Hematopoietic multipotent progenitor cell (in vitro differentiated cells): ENCODE data around the genes CYP4F3 and OR10H3.

- CAGE, long polyA plus RNA, result no peak
Measured at GRCh38 chr19:15165189-15165573, 35.6 kb downstream of the NOTCH3 start.

DNA sequence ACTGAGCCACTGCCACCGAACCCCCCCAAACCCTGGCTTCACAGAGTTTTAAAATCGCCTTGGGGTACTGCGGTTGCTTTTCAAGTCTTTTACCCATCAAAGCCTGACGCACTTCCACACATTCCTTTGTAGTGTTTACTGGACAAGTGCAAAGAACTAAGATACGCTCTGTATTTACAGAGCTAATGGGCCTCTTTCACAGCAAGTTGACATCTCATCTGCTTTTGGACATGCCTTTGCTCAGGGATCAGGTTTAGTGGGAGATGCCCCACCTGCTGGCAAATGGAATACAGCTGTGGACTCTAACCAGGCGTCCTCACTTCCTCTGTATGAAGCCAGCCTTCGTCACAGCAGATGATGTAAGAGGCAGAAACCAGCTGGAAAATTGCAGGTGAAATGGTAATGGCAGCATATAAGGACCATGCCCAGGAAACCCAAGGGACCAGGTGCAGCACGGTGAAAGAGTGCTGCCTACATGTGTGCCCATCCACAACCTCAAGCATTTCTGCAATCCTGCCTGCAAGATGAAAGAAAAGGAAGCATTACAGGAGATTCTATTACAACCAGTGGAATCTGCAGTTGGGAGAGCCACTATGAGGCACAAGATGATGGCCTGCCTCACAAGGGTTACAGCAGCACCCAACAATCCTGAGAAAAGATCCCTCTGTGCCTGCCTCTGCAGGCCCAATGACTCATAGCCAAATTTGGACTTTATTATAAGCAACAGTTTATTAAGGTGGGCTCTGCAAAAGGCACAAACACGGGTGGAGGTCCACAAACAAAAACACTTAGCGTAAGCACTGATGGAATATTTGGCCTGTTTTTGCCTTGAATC, 34.7 kb downstream of the BRD4 start:
- CAGE, long polyA plus RNA, result no peak

DNA sequence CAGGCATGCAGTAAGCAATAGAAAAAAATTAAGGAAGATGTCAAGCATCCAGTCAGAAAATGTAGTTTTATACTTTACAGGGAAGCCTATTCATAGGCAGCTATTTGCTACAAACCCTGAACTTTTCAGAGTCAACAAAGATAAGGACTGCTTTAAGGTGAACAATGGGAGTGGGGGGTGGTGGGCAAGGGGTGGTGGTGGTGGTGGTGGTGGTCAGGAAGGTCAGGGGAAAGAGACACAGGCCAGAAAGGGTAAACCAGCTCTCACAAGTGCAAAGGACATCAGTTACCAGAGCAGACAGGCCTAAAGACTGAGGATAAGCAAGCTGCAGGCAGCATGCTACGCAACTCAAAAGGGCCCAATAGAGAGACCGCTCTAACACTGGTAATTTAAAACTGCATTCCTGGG, 14.9 kb downstream of the BRD4 start:
- CAGE, long polyA plus RNA, result no peak

DNA sequence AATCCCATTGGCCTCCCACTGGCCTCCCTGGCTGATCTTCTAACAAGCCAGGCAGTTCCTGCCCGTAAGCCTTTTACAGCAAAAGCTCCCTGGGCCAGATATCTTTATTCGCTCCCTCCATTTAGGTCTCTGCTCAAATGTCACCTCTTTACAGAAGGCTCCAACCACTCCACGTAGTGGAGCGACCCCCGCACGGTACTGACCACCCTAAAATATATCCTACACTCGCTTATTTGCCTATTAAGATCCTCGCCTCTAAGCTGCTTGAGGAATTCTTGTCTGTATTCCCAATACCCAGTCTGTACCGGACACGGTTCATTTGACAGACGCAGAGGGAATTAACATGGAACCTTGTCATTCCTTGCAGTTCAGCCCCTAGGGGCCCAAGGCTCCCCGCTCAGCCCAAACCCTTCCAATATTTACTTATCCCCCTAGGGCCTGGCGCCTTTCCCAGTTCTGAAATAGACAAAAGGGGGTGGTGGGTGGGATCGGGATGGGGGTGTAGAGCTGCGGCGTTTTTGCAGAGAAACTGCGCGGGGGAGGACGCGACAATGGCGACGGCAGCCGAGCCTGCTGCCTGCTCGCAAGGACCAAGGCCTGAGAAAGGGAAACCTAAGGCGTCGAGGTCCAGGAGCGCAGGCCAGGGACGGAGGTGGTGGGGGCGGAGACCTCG, 682 bp downstream of the AKAP8L start:
- CAGE, long polyA plus RNA, result no peak

DNA sequence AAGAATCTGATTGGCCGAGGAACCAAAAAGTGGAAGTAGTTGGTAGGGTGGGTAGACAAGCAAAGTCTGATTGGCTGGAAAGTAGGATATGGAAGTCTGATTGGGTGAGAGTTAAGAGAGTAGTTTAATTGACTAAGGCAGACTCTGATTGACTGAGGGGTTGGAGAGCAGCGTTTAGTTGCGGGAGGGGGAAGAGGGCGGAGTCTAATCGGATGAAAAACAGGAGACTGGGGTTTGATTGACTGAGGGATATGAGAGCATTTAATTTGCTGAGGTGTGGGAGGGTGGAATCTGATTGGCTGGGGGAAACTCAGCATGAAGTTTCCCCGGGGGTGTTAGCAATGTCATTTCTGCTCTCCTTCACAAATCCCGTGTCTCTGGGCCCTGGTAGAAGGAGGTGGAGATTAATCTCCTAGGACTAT, 9.3 kb upstream of the CYP4F22 start:
- CAGE, long polyA plus RNA, result no peak

DNA sequence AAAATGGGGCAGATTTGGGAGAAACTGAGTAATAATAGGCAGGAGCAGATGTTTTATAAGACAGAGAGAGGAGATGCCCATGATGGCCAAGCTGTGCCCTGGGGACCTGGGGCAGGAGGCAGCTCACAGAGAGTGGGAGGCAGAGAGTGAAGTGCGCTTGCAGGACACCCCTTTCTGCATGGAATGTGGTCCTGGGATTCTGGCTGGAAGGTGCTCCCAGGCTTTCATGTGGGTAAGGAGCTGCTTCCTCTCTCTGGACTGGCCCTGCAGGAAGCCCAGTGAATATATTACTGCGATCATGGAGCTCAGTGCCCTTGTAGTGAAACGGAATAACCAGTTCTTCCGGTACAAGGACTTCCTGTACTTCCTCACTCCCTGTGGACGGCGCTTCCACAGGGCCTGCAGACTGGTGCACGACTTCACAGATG, 7.8 kb downstream of the CYP4F8 start:
- CAGE, long polyA plus RNA, result no peak

DNA sequence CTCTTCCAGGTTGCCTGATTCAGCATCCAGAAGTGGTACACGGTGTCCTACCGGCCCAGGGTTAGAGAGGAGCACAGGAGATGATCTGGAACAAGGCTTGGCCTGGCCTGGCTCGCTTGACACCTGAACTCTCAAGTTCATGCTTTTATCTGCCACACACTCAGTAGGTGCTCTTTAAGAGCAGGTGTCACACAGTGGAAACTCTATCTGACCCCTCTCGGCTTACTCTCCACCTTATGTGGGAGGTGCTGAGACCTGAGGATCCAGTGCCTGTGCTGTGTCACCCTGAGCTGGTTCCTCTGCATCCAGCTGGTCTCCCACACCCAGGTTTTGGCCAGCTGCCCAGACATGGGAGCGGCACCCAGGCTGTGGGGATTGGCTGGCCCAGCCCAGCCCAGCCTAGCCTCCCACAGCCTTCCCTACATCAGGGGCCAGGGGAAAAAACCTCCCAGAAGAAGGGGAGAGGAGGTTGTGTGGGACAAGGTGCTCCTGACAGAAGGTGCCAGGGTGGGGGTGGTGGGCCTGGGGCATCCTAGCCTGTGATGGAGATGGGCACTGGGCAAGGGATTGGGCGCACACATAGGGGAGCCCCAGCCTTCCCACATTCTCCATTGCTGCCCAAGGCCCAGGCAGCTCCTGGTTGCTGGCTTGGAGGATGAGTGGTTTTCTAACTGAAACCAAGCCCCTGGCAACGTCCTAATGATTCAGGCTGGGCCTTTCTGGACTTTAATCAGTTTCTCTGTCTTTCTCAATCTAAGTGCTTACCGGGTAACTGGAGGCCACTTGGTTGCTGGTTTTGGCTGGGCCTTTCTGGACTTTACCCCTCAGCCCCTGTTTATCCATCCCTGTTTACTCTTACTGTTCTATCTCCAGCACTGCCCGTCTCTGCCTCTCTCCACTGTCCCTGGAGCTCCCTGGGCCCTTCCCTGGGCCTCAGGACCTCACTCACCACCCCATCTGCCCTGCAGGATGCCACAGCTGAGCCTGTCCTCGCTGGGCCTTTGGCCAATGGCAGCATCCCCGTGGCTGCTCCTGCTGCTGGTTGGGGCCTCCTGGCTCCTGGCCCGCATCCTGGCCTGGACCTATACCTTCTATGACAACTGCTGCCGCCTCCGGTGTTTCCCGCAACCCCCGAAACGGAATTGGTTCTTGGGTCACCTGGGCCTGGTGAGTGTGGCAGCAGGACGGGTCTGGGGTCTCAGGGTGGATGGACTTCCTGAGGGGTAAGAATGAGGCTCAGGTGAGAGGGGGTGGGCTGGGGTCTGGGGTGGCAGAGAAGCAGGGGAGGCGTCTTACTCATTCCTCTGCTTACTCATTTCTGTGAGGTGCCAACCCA, at the start of gene CYP4F3:
CYP4F3 (plus strand) TSS at position 451 of the 1,336 bp plus-strand sequence.
- CAGE, long polyA plus RNA, result no peak

DNA sequence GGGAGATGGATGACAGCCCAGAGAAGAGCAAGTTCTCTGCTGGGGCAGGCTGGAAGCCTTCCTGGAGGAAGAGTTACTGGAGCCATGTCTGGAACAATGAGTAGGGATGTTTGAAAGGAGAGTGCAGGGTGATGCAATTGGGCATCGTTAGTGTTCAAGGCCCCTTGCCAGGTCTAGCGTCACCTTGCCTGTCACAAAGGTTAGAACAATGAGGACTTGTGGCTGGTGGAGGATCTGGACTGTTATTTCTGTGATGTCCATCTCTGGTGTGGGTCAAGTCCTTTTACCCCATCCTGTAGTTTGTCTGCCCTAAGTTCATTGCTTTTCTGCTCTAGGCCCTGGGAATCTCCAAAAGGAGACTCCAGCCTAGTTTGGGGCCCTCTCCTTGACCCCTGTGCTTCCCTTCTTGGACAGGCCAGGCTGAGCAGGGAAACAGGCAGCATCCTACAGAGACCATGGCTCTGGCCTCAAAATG, 3.7 kb downstream of the CYP4F3 start:
- CAGE, long polyA plus RNA, result no peak

- CAGE, long polyA plus RNA, result no peak
Measured at GRCh38 chr19:15646509-15647513, 6.1 kb downstream of the CYP4F3 start.

GRCh38 chr19:15737650-15738099, at the start of gene OR10H3:
OR10H3 (plus strand) TSS chr19:15737985.
- CAGE, long polyA plus RNA, result no peak

- CAGE, long polyA plus RNA, result no peak
Measured at GRCh38 chr19:15956057-15956572, 7.3 kb downstream of the OR10H4 start.

DNA sequence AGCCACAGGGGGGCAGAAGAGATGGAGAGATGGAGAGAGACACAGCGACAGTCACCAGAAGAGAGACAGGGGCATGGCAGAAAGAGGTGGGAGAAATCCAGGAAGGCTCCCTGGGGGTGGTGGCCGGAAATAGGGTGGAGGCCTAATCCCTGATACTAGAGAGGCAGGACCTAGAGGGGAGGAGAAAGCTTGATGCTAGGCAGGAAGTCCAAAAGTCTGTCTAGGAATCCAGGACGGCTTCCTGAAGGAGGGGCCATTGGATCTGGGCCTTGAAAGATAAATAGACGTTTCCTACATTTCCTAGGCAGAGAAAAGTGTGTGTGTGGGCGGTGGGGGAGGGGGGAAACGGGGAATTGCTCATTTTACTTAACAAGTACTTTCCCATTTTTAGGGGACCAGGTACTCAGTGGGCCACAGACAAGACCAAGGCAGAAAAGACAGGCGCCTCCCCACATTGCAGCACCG, 9.5 kb upstream of the TPM4 start:
- CAGE, long polyA plus RNA, result no peak

- CAGE, long polyA plus RNA, result no peak
Measured at GRCh38 chr19:16091210-16091670, 14.9 kb downstream of the TPM4 start.

DNA sequence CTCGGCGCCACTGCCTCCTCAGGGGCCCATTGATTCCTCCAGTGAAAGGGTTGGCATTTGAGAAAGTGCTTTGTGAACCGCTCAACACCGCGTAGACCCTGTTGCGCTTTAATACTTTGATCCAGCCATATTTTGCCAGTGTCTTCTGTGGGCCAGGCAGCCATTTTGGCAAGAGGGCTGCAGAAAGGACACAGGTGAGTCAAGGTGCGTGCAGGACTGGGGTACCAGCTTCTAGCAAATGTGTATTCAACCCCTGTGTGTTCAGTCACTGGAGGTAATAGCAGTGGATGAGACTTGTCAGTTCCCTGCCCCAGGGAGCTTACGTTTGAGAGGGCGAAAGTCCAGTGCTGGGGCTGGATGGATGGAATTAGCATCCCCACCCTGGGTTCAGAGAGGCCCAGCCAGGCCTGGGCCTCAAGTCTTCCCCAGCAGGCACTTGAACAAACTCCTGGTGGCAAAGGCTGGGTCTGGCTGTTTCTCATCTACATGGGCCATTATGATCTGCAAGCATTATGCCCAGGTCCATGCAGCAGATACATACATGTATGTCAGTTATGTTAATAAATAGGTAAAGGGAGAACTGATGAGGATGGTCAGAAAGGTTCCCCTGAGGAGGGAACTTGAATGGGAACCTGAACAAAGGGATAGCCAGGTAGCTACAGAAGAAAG, 3.9 kb downstream of the RAB8A start:
- CAGE, long polyA plus RNA, result no peak

DNA sequence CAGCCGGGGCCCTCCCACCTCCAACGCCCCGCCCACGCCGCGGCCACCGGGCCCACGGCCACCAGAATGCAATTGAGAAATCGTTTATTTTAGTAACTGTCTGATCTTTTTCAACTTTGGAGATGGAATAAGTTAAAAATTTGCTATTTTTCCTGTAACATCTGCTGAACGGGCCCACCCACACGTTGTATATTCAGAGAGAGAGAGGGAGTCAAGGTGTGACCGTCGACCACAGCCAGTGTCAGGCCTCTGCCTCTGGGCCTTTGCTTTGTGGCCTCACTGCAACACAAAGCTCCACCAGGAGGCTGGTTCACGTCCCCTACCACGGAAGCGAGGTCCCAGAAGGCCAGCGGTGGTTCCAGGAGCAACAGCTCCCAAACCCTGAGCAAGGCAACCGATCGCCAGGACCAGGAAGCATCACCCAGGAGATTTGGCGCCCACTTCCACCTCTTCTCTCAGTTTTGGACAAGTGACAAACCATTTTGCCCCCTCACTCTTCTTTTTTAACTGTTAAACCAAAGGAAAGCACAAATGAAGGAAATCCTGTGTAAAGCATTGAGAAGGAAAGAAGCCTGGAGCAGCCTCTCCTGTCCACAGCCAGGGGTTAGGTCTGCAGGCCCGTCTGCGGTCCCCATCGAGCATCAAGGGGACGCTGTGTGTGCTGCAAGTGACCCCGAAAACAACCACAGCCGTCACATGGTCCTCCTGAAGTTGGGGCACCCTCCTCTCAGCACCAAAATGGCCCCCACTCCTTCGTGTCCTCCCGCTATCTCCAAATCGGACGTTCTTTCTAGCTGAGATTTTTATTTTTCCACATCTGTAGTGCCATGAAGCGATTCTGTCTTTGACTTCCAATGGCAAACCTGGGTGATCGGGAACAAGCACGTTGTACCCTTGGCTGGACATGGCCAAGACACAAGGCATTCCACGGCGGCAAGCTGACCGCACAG, 10.8 kb upstream of the HSH2D start:
- CAGE, long polyA plus RNA, result start-site peak on the plus strand centred at position 706 of the sequence, 403 bp wide, 396 reads

DNA sequence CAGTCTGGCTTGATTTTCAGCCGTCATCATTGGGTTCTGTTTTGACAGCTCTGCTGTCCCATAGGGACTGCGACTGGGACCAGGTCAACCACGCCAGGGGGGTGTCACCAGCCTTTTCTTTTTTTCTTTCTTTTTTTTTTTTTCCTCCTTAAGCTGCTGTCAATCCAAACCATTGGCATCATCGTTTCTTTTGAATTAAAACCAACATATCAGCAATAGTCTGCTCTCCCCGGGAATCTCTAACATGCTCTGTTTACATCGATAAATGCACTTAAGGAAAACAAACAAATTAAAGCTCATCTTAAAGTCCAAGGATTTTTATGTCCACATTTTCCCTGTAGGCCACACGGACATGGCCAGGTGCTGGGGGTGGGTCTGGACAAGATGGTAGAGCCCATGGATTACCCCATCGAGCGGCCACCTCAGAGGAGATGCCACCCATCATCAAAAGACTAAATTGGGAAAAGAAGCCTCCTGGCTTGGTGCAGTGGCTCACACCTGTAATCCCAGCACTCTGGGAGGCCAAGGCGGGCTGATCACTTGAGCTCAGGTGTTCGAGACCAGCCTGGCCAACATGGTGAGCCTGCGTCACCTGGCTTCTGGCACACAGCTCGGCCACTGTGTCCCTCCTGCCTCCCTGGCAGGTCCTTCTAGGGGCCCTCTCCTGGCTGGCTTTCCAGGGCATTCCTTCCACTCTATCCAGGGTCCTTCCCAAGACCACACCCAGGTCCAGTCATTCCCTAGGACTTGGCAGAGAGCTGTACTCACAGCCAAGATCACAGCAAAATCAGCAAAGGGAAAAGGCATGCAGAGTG, 10.0 kb upstream of the HSH2D start:
- CAGE, long polyA plus RNA, result no peak

GRCh38 chr19:16288393-16288897, 36.2 kb upstream of the KLF2 start:
- CAGE, long polyA plus RNA, result no peak

DNA sequence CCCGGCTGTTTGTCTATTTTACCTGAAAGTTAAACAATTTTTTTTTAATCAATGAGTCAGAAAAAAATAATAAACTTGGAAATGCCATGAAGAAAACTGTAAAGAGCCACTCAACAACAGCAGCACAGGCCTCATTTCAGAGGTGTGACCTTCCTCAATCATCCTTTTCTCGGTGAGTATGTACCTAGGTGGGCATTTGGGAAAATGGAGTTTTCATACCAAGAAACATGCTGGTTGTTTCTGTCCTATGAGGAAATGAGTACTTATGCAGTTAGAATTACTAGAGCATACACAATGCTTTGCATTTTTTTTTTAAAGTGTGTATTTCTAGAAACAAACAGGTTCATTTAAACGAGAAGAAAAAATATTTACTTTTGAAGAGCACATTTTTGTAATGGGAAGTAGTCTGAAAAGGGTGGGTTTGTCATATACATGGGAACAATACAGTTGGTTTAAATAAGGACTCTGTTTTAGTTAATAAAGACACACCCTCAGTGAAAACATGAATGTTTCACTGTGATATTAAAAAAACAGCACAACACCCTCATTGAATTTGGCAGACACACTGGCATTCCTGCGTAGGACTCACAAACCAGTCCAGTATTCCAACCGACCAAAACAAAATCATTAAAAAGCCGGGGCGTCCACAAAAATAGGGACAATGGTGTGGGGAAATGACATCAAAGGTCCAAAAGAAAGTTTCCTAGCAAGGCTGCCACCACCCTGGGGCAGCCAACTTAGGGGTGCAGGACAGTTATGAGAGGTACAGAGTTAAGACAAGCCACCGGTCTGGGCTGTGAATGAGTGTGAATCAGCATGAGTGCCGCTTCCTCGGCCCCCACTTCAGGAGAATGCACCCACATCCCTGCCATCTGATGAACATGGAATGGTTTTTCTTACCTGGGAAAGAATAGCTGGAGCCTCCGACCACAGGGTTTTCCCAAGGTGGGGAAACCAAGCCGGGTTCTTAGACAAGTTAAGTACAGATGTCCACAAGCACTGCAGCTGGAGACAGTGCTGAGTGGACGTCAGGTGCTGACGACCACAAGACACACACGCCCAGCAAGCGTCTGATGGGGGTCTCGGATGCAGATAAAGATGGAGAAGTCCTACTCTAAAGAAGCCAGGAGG, 73.1 kb downstream of the KLF2 start:
- CAGE, long polyA plus RNA, result no peak

GRCh38 chr19:16403232-16404093, 68.3 kb downstream of the EPS15L1 start:
- CAGE, long polyA plus RNA, result no peak

GRCh38 chr19:16446915-16447432, 24.8 kb downstream of the EPS15L1 start:
- CAGE, long polyA plus RNA, result start-site peak on the plus strand at chr19:16447125-16447193, 13 reads